Left cardiac atrium (tissue), 1 donor: ENCODE results near the genes DDT and ADORA2A.

GRCh38 chr22:23533226-23533718 lies 46.8 kb downstream of the IGLL1 start:
- PRO-cap, result no peak

DNA sequence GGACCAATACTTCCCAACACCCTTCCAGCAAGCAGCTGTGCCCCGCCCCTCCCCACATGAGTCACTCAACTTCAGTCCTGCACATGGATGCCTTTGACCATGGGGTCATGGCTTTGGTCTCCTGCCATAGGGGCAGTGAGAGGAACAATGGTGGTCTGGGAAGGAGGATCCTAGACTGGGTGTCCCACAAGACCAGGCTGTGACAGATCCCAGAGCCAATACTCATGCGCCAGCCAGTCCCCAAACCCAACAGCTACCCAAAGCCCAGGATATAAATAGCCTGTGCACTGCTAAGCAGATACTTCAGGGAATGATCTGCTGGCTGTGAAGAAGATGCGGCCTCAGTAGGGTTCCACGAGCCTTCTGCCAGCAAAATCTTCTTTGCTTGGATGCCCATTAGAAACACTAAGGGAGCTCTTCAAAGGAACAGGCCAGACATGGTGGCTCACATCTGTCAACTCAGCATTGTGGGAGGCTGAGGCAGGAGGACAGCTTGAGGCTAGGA lies 5.4 kb upstream of the RGL4 start:
- PRO-cap, result no peak

GRCh38 chr22:23694215-23694692 lies 3.4 kb downstream of the RGL4 start:
- PRO-cap, result no peak

- PRO-cap, result no peak
These were observed 1.2 kb downstream of the ZNF70 start for GRCh38 chr22:23749634-23750256.

- PRO-cap, result no peak
These were observed 827 bp downstream of the SMARCB1 start for GRCh38 chr22:23787604-23787981.

DNA sequence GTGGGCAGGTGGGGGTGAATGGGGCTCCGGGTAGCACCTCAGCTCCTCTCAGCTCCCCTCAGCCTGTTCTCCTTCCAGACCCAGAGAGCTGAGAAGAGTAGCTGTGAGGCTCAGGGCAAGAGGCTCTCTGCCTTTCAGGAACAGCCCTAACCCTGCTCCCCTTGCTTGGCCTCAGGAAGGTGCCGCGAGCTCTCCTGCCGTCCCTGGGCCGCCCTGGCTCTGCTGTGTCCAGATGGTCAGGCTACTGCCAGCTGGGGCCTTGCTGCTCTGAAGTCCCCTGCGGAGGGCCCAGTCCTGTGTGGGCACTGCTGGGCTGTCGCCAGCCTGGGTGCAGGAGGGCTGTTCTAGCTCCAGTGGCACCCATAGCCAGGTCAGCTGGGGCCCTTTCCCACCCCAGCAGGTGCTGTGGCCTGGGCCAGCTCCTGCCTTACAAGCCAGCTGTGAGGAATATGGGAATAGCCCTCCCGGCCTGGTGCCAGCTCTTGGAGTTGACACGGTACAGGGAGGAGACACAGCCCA lies 4.1 kb downstream of the DERL3 start:
- PRO-cap, result bidirectional peak, plus-strand start at position 227 of the sequence, minus-strand start at position 226 of the sequence

GRCh38 chr22:23838379-23838641 lies 496 bp downstream of the DERL3 start:
- PRO-cap, result no peak

DNA sequence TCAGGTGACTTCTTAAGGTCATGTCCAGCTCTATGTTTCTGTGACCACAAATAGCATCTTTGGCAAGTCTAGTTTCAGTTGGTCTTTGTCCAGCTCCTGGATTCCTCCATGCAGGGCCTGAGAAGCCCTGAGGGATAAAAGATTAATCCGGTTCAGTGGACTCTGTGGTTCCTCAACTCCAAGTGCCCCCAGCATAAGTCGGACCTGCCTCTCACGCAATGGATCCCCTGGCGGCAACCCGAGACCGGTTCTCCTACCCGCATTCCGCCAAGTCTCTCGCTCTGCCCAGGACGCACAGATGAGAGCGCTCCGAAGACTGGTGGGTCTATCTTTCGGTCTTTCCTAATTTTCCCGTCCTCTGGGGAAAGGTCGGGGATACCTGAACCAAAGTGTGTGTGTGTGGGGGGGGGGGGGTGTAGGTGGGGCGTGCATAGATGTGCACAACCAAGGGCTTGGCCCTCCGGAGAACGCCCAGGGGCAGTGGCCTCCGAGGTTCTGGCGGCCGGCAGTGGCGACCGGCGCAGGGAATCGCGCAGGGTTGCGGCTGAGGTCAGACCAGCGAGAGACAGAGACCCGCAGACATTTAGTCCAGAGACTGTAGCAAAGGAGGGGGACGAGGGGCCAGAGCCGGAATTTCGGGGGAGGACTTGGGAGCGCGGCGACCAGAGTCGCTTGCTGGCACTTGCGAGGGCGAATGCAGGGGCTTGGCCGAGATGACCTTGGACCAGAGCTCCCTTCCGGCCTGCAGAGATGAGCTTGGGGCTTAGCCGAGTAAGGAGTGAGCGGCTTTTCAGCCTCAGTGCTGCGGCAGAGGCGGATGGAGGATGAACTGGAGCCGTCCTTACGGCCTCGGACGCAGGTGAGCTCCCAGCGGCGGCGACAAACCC lies 759 bp upstream of the SLC2A11 start:
- PRO-cap, result bidirectional peak, plus-strand start at position 553 of the sequence, minus-strand start at position 306 of the sequence; bidirectional peak, plus-strand start at position 799 of the sequence, minus-strand start at position 689 of the sequence

- PRO-cap, result bidirectional peak, plus-strand start at chr22:23894383, minus-strand start at chr22:23894257
These were observed 289 bp upstream of the MIF start for GRCh38 chr22:23893847-23894341.

DNA sequence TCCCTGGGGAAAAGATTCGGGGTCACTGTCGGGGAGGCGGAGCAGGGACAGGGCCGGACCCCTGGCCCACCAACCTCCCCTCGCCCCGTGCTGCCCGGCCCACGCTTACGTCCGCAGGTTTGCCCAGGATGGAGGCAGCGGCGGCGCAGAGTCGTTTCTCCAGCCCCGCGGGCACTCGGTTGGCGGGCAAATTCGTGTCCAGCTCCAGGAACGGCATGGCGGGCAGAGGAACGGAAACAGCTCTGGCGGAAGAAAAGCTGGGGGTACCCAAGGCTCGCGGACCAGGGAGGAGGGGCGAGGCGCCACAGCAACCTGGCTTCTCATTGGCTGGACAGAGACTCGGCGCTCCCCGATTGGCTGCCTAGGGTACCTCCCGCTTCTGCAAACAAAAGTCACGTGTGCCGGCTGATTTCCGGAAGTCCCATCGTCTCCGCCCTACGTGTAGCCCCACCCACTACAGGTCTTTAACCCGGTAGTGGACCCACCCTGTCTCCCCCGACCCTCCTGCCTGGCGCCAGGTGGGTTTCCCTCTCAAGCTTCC lies at the start of gene DDT:
Gene DDT, minus strand, starts transcription at position 244 of the 541 bp plus-strand sequence.
- PRO-cap, result no peak

DNA sequence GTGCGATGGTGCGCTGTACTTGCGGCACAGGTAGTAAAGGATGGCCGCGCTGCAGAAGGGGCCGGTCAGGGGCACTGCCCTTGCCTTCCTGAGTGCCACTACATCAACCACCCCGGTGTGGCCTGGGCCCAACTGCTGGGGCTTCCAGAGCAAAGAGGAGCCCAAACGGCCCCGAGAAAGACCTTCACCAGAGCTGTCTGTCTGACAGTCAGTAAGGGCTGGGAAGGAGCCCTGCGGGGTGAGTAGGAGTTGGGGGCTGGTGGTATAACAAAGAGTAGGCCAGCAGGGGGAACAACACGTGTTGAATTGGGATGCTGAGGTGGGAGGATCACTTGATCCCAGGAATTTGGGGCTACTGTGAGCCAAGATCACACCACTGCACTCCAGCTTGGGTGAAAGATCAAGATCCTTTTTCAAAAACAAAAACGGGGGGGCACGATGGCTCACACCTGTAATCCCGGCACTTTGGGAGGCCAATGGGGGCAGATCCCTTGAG lies 3.9 kb downstream of the GSTT4 start:
- PRO-cap, result no peak

DNA sequence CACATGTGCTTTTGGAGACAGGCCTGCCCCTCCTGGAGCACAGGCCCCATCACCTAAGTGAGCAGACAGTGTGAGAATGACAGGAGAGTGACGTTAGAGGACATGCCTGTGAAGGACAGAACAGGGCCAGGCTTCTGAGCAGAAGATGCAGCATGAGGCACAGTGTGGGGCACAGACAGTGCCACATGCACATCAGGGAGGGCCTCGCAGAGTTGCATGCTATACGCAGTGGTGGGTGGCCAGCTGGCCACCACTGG lies 36.5 kb upstream of the SUSD2 start:
- PRO-cap, result no peak

DNA sequence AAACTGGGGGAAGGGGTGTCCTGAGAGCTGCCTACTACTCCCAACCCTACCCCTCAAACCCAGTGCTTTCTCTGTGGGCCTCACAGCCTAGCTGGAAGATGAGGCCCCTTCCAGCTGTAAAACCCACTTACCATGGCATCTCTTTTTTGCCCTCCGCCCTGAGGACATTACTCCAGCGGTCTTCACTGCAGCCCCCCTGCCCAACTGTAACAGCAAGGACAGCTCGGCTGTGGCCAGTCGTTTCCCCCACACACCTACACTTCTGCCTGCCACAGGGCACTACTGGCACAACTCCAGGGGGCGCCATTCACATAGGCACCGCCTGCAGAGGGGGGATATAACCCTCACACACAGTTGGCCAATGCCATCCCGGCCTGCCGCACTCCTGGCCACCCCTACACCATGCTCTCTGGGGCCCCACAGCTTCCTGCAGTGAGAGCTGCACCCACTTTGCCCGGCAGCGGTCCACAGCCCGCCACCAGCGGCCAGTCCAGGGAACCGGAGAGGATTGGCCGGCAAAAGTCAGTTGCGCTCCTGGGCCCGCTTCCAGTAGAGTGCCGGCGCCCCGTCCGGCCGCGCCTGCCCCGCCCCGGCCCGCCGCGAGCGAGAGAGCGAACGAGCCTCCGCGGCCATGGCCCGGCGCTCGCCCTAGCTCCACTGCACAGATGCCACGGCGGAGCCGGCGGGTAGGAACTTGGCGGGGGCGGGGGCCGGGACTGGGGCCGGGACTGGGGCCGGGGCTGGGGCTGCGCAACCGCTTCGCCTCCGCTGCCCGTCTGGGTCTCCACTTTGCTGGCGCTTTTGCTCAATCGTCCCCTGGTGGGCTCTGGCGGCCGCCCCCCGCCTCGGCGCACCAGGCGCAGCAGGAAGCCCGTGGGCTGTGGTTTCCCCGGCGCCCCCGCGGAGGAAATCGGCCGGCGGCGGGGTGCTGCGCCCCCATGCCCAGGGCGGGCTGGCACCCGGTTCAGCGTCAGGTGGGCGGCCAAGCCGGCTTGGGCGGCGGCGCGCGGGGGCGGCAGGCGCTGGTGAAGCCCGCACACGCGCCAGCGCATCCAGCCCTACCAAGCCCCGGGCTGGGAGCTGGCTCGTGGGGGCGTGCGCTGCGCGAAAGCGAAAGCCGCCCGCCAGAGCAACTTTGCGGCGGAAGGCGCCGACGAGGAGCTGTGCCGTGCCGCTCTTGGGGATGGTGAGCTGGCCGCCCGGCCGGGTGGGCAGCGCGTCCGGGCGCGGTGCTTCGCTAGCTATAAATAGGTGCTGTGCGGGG lies 25.5 kb upstream of the SUSD2 start:
- PRO-cap, result bidirectional peak, plus-strand start at position 662 of the sequence, minus-strand start at position 397 of the sequence

DNA sequence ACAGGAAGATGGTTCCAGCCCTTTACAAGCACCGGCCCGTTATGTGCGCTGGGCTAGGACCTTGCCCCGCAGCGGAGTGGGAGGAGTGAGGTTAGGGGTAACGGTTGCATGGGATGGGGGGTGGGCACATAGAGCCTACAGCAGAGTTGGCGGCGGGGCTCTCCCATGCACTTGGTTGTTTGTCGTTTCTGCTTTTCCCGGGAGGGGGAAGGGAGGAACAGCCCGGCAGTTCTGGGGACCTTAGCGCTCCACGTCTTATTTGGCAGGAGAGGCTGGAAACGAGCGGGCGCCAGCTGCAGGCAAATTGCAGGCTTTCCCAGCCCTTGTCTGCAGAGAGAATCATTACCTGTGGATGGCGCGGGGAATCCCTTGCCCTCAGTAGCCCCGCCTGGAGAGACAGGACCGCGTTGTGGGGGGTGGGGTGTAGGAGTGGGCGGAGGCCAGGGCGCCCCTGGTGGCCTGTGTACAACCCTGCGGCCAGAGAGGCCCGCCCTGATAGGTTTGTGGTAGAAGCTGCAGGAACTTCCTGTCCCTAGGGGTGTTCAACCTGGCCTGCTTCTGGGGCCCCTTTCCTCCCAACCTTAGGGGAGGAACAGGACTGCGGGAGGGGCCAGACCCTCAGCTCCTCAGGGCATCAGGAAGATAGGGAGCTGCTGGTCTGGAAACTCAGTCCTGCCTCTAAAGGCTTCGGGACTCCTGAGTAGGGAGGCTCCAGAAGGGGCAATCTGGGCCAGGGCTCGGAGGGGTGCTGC lies 24.5 kb upstream of the SUSD2 start:
- PRO-cap, result no peak

GRCh38 chr22:24157844-24158484 lies 23.3 kb upstream of the SUSD2 start:
- PRO-cap, result no peak

DNA sequence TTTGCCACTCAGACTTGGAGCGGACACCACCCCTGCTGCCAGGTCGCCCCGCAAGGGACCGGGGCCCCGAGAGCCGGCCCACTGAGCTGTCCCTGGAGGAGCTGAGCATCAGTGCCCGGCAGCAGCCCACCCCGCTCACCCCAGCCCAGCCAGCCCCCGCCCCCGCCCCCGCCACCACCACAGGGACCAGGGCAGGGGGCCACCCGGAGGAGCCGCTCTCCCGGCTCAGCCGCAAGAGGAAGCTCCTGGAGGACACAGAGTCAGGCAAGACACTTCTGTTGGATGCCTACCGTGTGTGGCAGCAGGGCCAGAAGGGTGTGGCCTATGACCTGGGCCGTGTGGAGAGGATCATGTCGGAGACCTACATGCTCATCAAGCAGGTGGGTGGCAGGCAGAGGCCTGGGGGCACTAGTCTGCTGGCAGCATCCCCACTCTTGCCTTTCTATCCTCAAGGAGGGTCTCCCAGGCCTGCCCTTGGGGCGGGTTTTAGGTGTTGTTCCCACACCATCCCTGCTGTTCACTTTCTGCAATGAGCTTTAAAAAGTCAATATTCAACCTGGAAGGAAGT lies 14.3 kb upstream of the SUSD2 start:
- PRO-cap, result no peak

DNA sequence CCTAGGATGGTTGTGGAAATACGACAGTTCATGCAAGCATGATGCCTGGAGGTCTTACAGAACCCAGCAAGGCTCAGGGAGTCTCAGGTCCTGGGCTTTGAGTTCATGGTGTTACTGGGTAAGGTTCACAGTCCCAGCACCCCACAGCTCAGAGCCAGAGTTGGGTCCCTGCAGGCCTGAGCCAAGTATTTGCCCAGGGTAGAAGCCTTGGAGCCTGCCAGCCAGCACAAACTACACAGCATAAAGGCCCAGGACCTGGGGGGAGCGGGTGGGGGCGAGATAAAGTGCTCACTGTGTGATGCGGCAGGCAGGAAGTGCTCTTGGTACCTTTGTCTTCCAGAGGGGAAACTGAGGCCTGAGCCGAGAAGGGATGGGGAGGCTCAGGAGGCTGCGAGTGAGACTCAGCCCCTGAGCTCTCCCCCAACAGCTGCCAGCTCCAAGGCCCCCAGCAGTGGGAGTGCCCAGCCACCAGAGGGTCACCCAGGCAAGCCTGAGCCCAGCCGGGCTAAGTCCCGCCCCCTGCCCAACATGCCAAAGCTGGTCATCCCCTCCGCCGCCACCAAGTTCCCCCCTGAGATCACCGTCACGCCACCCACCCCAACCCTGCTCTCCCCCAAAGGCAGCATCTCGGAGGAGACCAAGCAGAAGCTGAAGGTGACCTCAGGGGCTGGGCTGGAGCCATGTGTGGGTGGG lies 4.0 kb upstream of the SUSD2 start:
- PRO-cap, result no peak

- PRO-cap, result no peak
These were observed 2.1 kb downstream of the SUSD2 start for GRCh38 chr22:24183169-24183962.

DNA sequence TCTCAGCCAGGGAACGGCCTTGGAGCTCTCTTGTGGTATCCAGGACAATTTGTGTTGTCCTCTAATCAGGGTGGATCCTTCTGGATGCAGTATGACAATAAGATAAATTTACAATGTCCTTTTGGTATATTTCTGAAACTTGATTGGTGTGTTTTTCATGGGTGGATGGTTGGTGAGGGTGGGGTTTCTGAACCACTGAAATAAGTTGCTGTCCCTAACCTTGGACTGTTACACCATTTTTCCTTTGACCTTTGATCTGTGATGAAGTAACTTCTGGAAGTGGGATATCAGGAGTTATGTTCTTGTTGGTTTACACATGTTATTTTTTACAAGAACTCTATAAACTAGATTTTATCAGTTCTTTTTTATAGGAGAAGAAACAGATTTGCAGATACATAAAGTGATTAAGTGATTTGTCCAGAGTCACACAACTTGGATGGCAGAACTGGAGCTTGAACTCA lies 21.5 kb downstream of the SPECC1L start:
- PRO-cap, result no peak

GRCh38 chr22:24427097-24427771 lies at the start of gene ADORA2A:
Gene ADORA2A (plus strand): TSS chr22:24427599.
- PRO-cap, result no peak